ENCODE results near the genes LRRC74B and VPREB1.

DNA sequence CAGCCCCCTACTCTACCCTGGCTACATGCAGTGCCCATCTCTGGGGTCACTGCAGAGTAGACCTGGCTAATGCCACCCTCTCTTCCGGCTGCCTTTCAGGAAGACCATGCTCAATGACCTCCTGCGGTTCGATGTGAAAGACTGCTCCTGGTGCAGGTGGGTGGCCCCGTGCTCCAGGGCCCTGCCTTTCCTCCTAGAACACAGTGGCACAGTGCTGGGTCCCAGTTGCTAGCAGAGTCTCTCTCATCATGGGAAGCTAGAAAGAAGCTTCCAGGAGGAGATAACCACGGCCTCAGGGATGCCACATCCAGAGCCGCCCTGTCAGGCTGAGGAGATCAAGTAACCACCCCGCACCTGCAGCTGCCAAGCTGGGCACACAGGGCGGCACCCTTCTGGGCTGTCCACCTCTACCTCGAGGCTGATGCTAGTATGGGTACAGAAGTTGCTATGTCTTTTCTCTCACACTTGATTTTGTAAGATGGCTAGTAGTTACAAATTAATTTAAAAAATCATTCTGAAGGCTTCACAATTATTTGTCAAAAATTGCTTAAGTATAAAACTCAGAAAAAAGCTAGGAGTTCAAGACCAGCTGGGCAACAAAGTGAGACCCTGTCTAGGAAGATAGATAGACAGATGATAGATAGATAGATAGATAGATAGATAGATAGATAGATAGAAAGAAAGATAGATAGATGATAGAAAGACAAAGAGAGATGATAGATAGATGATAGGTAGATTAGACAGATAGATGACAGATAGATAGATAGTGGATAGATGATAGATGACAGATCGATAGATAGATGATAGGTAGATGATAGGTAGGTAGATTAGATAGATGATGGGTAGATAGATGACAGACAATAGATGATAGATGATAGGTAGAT lies 3.9 kb downstream of the LZTR1 start:
- PRO-cap, 2 experiments, result no peak in any of the 2 experiments

- PRO-cap, 2 experiments, result no peak in any of the 2 experiments
Observed at GRCh38 chr22:20989874-20990161, 7.7 kb downstream of the LZTR1 start.

DNA sequence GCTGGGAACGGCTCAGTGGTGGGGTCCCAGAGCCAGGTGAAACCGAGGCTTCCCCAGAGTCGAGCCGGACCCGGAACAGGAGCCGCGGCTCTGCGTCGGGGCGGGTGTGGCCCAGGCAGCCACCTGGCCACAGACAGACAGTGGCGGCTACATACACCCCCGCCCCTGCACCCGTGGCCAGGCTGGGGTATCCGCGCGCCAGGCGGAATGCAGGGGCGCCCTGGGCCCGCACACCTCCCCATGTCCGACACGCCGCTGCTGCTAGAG lies 266 bp downstream of the SLC7A4 start:
- PRO-cap, 2 experiments, result no peak in any of the 2 experiments

DNA sequence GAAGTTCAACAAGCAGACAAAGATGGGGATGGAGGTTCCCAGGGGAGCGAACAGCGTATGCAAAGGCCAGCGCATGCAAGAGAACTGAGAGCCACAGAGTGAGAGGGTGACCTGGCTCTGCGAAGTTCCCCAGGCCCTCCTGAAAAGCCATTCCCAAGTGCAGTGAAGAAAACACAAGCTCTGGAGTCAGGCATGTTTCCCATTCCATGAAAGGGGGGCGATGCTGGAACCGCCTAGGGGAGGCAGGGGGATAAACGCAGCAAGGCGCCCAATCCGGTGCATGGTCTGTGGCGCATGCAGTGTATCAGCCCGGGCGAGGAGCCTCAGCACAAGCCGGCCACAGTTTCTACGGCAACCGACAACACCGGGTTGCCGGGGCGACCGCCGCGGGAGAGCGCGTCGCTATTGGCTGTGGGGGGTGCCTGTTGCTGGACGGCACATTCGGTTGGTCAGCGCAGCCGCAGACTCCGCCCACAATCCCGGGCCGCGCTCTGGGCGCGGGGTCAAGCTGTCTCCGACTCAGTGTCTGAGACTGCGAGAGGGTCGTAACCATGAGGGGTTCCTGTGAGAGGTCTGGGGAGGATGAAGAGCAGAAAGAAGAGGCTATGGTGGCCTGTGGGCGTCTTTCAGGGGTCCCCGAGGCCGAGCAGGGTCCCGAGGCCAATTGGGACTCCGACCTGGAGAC lies at the start of gene LRRC74B:
Gene LRRC74B, plus strand, starts transcription at position 511 of the 685 bp plus-strand sequence.
- PRO-cap, 2 experiments, result no peak in any of the 2 experiments

DNA sequence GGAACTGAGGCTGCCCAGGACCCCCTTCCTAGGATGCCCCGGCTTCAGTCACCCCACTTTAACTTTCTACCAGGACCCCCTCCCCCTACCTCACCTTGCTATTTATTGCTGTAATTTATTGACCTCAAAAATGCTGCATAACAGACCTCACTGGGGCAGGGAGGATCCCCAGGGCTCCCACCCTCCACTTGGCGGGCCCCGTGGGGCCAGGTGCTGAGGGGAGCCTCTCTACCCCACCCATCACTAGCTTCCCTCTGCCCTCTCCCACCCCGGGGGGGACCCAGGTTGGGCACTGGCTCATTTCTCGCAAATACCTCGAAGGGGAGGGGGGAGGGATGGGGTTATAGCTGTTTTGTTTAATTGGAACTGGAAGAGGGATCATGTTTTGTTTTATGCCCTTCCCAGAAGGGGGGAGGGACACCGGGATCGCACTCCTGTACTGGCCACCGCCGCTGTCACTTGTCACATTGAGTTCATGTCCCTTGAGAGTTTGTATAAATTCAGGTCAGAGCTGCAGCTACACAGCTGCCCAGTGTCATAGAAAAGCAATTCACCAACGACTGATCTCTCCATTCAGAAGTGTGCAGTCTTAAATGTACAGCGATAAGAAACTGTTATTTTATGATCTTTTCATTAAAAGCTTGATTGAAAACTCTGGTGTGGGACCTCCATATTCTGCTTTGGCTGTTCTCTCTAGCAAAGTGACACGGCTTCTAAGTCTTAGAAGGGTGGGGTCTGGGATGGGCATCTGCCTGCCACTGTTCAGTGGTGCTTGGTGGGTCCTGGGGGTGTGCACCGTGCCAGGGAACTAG lies 16.2 kb upstream of the TMEM191C start:
- PRO-cap, 2 experiments, result no peak in any of the 2 experiments

DNA sequence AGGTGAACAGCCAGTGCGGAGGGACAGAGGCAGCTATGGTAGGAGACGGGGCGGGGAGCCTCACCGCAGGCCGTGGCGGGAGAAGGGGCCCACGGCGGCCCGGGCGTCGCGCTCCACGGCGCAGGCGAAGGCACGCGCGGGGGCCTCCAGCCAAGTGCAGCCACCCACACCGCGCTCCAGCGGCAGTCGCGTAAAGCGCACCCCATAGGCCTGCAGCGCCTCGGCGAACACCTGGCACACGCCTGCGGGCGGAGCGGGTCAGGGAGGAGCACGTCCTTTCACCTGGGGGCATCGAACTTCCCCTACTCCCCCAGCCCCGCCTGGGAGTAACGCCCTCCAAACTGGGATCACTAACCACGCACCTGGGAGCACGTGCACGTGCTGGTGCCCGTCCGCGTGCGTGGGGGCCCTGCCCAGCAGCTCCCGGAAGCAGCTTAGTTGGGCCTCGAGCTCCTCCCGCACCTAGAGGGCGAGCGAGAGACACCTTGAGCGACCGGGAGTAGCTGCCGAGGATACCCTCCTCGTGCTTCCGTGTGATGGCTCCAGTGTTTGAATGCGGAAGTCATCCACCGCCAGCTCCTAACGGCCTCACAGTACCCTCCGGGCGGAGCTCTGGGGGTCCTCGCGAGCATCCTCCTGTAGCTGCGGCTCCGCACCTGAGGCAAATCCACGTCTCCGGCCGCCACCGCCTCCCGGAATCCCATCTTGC lies 722 bp downstream of the YDJC start:
- PRO-cap, 2 experiments, result no peak in any of the 2 experiments

- PRO-cap, 2 experiments, result no peak in any of the 2 experiments
Observed at GRCh38 chr22:21731594-21732139, 3.9 kb downstream of the YPEL1 start.

- PRO-cap, 2 experiments, result no peak in any of the 2 experiments
Observed at GRCh38 chr22:21762244-21762847, 26.8 kb upstream of the YPEL1 start.

DNA sequence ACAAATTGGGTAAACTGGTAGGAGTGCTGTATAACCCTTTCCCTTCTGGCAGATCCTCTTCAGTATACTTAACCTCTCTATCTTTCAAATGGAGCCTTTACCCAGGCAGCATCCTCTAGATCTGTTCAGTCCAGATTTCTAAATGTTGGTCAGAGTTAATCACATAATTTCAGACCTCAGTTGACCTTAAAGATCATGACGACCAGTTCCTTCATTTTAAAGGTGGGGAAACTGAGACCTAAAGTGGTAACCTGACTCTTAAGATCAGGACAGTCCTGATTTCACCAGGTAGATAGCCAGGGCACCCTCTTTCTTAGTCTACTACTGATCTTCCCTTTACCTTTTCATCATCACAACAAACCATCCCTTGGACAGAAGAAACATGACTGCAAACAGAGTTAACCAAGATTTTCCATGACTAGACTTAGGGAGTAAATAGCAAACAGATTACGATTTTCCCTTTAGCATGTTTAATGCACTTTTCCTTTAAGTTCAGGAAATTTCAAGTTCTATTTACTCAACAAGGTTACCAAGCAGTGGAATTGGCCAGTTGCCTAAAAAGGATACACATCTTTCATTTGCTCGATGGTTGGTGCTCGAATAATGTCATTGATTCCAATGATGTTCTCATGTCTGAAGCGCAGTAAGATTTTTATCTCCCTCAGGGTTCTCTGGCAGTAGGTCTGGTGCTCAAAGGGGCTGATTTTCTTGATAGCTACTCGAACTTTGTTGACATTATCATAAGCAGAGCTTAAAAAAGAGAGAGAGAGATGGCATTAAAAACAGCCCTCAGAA lies 60.2 kb downstream of the MAPK1 start:
- PRO-cap, 2 experiments, result no peak in any of the 2 experiments

DNA sequence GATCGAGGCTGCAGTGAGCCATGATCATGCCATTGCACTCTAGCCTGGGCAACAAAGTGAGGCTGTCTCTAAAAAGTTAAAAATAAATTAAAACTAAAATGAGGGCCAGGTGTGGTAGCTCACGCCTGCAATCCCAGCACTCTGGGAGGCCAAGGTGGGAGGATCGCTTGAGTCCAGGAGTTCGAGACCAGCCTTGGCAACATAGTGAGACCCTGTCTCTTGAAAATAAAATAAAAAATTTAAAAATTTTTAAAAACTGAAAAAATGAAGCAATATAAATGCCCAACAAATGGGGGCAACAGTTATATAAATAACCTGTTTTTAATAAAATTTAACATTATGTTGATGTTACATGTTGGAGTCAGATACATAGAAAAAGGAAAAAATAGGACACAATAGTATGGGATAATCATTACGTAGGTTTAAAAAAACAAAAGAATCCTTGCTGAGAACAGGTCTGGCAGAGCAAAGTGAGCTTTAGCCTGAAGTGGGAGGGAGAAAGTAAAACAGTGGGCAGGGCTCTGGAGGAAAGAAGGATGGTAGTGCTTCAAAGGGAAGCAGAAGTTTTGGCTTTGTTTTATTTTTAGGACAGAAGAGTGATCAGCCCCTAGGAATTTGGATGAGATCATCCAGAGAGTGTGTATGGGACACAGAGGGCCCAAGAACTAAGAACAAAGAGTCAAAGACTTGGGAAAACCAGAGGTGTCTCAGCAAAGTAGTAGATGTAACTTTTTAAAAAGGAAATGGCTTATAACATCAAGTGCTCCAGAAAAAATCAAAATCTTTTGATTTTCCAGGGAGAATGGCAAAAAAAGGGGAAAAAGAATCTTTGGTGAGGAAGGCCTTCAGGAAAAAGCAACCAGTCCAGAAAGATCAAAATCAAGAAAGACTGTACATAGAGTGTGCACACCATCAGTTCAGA lies 30.4 kb downstream of the MAPK1 start:
- PRO-cap, 2 experiments, result no peak in any of the 2 experiments

DNA sequence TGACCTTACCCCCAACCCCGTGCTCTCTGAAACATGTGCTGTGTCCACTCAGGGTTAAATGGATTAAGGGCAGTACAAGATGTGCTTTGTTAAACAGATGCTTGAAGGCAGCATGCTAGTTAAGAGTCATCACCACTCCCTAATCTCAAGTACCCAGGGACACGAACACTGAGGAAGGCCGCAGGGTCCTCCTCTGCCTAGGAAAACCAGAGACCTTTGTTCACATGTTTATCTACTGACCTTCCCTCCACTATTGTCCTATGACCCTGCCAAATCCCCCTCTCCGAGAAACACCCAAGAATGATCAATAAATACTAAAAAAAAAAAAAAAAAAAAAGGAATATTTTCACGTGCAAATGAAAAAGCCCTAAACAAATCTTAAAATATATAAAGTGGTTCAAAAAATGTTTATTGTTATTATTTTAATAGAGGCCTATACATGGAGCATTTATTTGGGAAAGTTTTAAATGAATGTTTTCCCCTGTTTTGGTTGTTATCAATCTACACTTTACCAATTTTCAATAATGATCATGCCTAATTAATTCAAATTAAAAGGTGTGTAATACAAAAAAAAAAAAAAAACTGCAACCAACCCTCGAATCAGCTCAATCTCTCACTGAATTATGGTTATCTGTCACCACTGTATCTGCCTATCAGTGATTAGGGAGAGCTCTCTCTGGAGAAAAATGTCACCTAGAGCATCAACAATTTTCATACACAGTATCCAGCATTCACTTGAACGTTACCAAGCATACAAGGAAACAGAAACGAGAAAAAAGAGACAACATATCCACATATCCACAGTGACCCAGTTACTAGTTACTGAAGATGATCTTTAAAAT lies 19.1 kb downstream of the MAPK1 start:
- PRO-cap, 2 experiments, result no peak in any of the 2 experiments

- PRO-cap, 2 experiments, result no peak in any of the 2 experiments
Observed at GRCh38 chr22:21938523-21939102, 14.0 kb downstream of the PPM1F start.

DNA sequence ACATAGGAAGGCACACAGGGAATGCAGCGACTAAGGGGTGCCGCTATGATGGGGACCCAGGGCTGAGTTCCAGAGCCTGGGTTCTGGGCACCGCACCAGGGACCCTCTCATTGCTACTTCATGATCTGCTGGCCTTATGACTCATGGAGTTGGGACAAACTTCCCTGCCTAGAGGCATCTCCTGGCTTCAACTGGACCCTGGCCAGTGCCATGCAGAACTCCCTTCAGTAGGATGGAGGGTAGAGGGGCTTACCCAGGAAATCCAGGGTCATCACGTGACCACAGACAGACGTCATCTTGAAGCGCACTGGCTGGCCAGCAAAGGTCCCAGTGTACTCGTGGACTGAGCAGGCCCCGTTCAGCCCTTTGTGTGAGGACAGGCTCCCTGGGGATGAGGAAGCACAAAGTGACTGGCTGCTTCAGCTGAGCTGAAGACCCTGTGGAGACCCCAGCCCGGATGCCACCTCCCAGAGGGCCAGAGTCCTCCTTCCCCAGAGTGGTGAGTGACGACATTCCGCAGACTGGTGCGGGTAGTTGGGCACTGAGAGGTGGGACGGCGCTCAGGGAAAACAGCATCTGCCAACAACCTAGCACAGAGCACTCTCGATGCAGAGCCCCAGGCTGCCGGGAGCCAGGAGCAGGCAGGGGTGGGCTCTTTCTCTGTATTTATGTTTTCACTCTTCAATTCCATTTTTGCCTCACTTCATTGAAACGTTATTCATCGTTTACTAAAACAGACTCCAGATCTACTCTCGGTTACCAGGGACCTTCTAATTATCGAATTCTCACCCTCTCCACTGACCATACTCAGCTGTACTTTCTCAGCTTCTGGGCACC lies 8.3 kb downstream of the TOP3B start:
- PRO-cap, 2 experiments, result no peak in any of the 2 experiments

DNA sequence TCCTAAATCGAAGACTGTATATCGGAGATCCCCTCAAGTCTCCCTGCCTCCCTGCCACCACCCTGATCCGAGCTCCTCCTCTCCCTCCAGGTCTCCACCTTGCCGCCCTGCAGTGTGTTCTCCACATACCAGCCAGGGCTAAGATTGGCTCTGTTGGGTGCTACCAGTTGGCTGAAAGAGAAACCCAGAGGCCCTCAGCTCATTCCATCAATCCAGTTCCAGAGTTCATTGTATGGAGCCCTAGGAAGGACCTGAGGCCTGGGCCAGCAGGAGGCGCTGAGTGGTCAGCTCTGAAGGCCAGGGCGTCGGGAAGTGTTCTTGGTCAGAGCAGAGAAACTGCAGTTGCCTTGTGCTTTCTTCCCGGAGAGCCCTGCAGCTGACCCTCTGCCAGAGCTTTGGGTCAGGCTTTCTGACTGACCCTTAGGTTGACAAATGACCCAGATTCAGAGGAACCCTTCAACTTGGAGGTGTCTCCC lies 2.2 kb upstream of the TOP3B start:
- PRO-cap, 2 experiments, result no peak in any of the 2 experiments

DNA sequence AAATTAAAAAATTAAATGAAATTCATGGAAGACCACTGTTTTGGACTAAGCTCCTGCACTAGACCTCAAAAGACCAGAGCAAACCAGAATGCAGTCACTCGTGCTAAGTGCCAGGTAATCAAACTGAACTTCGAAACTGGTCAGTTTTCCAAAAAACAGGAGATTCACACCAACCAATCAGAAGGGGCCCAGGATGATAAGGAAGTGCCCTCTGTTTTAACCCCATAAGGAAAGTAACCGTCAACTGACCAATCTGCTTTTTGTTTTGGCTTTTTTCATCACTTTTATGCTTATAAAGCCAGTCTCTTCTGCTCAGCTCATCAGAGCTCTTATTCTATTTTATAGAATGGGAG lies 10.0 kb upstream of the TOP3B start:
- PRO-cap, 2 experiments, result no peak in any of the 2 experiments

- PRO-cap, 2 experiments, result no peak in any of the 2 experiments
Observed at GRCh38 chr22:22023612-22024111, 41.1 kb upstream of the TOP3B start.

DNA sequence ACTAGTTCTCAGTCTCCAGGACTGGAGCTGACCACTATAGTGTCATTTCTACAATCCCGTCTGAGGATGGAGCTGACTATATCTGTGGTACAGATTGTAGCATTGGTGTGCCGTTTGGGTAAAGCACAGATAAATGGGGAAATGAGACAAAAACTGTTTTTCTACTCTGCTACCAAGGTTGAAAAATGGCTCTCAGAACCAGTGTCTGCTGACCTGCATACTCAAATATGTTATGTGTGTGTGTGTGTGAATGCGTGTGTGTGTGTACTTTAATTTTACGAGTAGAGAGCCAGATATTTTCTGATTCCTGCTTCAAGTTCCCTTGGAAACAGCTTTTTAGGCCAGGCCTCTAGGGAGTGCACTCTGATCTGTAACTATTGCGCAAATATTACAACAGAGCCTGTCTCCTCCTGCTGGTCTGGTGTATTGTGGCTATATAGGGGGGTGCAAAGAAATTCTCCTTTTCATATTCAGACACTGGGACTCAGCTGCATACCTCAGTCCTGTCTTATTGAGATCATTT lies 78.9 kb upstream of the TOP3B start:
- PRO-cap, 2 experiments, result peak in 1 of 2 experiments; most common plus-strand start position 467 of the sequence (in 1); most common minus-strand start position 227 of the sequence (in 1)

DNA sequence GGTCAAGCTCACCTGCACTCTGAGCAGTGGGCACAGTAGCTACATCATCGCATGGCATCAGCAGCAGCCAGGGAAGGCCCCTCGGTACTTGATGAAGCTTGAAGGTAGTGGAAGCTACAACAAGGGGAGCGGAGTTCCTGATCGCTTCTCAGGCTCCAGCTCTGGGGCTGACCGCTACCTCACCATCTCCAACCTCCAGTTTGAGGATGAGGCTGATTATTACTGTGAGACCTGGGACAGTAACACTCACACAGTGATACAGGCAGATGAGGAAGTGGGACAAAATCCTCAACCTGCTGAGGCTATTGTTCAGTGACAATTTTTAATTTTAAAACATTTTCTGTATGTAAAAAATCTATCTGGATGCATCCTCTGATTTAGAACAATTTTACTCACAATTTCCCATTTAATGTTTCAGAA lies 82.1 kb upstream of the VPREB1 start:
- PRO-cap, 2 experiments, result no peak in any of the 2 experiments

- PRO-cap, 2 experiments, result no peak in any of the 2 experiments
Observed at GRCh38 chr22:22244446-22244994, at the start of gene VPREB1. VPREB1 (plus strand) TSS chr22:22244786.

DNA sequence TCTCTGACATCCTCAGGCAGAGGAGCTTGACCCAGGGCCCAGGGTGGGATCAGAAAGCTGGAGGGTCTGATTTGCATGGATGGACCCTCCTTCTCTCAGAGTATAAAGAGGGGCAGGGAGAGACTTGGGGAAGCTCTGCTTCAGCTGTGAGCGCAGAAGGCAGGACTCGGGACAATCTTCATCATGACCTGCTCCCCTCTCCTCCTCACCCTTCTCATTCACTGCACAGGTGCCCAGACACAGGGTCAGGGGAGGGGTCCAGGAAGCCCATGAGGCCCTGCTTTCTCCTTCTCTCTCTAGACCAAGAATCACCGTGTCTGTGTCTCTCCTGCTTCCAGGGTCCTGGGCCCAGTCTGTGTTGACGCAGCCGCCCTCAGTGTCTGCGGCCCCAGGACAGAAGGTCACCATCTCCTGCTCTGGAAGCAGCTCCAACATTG lies 77.8 kb downstream of the VPREB1 start:
- PRO-cap, 2 experiments, result no peak in any of the 2 experiments